Frontal cortex (tissue), 2 donors: ENCODE data around the gene PUS7.

DNA sequence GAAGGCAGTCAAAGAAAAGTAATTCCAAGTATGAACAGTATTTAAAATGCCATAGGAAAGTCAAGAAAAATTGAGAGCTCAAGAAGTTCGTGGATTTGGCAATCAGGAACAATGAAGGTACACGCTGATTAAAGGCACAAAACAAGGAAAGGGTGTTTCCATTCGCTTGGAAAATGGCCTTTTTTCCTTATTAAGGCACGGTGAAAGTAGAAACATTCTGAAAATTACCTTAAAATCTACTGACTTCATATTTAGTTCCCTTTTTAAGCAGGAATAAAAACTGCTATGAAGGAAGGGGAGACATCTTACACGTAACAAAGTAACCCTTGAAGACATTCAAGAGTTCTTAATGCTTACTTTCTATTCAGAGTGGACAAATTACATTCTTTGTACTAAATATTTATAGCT lies 3.2 kb upstream of the KMT2E start:
- RAMPAGE, long total RNA, result no peak

GRCh38 chr7:105048872-105049160 lies 34.8 kb downstream of the KMT2E start:
- RAMPAGE, long total RNA, result no peak

- RAMPAGE, long total RNA, result no peak
Measured at GRCh38 chr7:105081440-105081964, 67.5 kb downstream of the KMT2E start.

GRCh38 chr7:105101812-105102269 lies 87.8 kb downstream of the KMT2E start:
- RAMPAGE, long total RNA, result no peak

DNA sequence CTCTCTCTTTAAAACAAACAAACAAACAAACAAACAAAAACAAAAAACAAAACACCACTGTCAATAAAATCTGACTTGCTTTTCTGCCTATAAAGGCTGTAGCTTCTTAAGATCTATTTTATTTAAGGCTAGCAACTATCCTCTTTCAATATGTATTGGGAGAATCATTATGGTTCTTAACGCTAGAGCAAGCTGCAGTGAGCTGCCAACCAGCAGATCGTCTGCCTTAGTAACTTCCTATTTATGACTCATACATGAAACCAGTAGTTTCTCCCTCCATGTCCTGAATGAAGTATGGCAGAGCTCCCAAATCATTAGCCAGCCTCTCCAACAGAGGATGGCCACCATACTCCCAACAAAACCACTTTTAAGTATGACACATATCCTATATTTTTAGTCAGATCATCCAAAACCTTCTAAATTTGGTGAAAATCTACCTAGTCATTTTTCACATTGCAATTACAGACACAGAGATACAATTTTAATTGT lies 163.5 kb downstream of the SRPK2 start:
- RAMPAGE, long total RNA, result no peak

DNA sequence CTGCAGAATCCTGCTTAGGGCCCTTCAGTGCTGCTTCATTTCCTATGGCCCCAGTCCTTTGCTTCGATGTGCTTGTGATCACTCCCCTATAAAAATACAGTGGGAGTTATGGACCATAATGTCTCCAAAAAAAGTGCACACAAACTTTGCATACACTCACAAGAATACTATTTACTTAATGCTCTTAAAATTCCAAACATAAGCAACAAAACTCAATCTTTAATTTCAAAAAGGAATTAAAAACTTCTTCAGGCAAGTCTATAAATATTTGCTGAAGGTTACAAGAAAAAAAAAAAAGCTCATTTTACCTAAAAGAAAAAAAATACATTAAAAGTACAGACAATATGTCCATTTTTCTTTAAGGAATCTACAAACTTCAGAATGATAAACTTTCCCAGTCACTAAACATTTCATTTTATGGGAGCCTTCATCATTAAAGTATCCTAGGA lies 79.7 kb downstream of the SRPK2 start:
- RAMPAGE, long total RNA, result no peak

DNA sequence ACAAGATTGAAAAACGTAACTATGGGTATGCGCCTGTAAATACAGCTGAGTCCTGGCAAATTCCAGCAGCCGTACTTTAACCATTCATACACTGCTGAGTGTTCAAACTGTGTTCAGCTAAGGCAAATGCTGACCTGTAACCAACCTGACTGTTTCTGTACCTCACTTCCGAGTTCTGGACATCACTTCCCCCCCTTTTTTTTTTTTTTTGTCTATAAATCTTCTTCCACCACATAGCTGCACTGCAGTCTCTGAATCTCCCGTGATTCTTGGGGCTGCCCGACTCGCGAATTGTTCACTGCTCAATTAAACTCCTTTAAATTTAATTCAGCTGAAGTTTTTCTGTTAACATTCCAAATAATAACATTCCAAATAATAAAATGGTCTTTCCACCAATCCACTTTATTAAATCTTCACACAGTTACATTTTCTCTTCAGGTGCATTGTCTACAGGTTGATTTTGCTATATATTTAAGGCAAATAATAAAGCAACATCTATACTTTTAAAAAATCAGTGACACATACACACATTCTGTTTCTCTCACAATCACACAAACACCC lies 69.0 kb downstream of the SRPK2 start:
- RAMPAGE, long total RNA, result no peak

- RAMPAGE, long total RNA, result no peak
Measured at GRCh38 chr7:105438919-105439471, 50.3 kb upstream of the SRPK2 start.

- RAMPAGE, long total RNA, result no peak
Measured at GRCh38 chr7:105521384-105522574, at the start of gene PUS7. Gene PUS7, minus strand, starts transcription at chr7:105522271.

DNA sequence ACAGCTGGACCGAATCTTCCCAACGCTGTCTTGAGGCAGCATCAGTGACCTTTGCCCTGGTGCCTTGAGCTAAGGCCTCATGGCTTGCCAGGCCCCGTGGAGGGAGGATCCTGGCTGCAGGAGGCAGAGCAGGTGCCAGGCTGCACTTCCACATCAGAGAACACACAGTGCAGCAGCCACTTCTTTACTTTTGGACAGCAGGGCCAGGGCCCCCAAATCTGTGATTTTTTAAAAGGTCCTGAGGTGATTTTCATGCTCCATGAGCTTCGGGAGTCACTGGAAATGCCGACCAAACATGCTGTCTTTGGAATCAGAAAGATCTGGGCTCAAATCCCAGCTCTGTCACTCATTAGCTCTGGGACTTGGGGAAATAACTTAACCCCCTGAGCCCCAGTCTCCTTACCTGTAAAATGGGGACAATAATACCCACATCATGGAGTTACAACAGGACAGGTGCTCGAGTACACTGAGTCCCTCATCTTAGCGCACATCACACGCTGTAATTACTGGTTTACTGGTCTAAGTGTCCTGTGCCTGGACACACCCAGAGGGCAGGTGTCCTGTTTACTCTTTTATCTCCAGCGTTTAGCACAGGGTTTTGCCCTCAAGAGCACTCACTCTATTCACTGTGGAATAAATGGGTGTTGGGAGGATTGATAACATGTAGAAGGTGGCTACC lies 95.8 kb upstream of the EFCAB10 start:
- RAMPAGE, long total RNA, result no peak

DNA sequence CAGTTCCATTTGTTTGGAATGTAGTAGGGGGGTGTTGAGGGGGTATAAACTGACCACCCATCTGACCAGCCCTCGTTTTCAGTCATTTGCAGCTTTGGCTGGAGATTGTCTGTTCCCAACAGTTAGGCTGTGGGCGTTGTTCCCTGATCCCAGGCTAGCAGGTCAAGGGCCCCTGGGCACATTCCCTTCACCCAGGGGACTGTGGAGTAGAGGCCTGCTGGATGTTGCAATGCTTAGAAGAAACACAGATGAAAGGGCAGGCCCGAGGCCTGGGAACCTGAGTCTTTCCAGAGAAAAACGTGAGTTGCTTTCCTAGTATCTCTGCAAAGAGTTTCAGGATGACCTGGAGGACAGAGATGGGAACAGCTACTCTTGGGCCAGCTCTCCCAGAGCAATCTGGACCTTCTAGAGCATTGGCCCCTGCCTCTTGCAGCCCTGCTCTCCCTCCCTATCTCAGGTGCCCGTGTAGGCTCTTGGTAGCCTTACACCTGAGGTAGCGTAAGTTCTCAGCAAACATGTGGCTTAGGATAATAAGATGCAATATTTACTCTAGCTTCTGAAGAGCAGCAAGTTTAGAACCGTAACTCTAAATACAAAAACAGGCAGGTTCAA lies 99.3 kb upstream of the EFCAB10 start:
- RAMPAGE, long total RNA, result no peak

DNA sequence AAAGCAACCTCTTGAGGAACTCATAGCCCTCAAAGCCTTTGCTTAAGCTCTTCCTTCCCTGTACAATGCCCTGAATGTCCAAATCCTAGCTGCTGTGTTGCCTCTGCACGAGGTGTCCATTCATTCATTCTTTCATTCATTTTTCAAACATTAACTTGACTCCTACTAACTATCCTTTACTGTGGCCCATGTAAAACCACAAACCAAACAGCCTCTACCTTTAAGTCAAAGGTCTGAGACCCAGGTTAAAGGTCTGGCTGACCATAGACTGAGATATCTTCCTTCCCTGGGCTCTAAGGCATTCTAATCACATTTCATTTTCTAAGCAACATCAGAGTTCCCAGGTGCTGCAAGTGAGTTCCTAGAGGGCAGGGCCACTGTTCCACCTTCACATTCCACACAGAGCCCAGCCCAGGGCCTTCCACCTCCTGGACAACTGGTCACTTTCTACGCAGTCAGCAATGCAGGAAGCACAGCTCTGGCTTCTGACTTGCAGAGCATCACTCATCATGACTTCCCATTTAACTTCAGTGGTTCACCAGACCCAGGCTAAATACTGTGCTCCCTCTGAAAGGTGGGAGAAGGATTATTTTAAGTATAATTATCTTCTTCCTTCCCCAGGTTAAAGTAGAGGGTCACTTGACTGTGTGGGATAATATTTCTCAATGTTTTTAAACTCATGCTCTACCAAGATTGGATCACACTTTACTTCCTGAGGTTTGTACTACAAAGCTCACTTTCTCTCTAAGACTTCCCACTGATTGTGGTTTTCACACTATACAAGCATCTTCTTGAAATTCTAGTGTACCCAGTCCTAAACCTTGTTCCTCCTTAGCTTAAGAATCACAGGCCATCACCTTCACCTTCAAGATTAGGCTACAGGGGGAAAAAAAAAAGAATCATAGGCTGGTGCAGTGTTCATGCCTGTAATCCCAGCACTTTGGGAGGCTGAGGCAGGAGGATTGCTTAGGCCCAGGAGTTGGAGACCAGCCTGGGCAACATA lies 19.1 kb downstream of the ATXN7L1 start:
- RAMPAGE, long total RNA, result no peak

DNA sequence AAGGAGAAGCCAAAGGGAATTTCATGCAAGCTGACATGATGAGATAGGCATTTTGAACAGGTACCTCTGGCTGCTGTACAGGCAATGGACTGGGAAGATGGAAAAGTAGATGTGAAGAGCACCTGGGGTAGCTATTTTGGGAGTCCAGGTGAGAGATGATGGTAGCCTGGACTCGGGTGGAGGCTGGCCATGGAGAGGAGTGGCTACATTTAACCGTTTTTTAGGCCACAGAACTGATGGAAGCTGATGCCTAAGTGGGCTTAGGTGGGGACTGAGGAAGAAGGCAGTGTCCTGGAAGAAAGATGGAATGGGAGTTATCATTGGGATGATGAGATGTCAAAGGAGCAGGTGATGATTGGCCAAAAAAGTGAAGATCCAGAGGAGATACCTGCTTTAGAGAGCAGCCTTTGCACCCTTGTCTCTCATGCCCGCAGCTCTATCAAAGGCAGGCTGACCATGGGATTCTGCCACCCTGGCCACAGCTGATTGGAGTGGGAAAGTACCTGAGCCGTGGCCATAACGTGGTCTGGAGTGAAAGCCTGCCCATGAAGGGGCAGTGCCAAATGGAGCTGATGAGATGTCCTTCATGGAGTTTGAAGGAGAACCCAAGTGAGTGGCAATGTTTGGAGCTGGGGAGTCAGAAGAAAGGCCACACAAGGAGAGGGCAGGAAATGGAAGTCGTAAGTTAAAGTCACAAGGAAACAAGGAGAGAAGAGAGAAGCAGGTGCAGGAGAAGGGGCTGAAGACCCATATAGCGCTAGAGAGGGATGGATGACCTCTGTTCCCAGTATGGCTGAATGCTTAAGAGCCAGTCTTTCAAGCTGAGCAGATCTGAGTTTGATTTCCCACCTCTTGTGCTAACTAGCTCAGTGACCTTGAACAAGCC lies 18.3 kb upstream of the ATXN7L1 start:
- RAMPAGE, long total RNA, result no peak

GRCh38 chr7:106182006-106182208 lies 69.8 kb upstream of the SYPL1 start:
- RAMPAGE, long total RNA, result no peak

- RAMPAGE, long total RNA, result no peak
Measured at GRCh38 chr7:106196759-106197027, 84.6 kb upstream of the SYPL1 start.

GRCh38 chr7:106251314-106251747 lies 33.5 kb downstream of the NAMPT start:
- RAMPAGE, long total RNA, result no peak

- RAMPAGE, long total RNA, result no peak
Measured at GRCh38 chr7:106326555-106327138, 41.9 kb upstream of the NAMPT start.

DNA sequence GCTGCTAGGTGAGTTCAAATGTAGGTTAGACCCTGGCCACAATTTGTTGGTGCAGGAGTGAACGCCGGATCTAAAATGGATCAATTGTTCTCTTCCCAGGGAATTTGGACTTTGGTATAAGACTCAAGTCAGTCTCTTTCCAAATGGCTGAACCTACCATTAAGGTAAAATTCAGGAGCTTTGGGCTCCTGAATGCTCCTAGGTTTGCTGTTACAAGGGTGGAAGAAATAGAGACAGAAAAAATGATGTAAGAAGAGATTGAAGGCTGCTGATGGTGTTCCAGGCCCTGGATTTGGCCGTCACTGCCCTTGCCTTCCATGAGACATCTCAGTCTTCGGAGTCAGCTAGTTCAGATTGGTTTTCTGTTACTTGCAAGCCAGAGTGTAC lies 42.5 kb upstream of the NAMPT start:
- RAMPAGE, long total RNA, result no peak

DNA sequence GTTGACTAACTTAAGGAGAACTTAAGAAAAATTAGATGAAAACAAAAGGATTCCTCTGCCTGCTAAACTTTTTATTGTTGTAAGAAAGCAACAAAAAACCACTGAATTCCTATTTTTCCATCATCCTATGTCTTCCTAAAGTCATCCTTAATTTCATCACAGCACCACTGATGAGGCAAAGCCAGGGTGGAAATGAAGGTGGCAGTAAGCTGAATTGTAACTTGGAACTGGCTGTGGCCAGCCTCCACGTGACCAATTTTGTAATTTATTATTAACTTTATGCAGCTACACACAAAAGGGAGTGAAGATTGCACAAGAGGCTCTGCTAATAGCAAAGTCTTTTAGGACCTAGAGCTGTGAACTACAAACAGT lies 176.5 kb downstream of the CCDC71L start:
- RAMPAGE, long total RNA, result no peak

DNA sequence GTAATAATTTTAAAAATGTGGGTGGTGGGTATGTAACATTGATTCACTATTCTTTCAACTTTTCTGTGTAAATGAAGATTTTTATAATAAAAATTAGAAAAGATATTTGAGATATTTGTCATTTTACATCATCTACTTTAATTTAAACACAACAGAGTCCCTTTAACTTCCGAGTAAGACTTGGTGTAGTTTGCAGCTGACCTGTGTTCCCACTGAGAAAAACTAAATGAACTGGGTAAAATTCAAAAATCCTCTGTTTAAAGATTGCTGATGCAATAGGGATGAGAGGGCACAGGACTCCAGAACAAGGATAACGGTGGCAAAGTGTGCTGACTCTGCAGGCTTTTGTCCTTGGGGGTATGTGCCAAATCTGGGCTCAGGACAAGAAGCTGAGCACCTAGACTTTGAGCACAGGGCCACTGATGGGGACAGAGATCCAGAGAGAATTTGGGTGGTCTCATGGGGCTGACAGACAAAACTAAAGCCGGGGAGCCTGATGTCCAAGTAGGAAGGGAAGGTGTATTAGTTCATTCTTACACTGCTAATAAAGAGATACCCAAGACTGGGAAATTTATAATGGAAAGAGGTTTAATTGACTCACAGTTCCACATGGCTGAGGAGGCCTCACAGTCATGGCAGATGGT lies 156.7 kb downstream of the CCDC71L start:
- RAMPAGE, long total RNA, result no peak